HT-29 (cell line): Measurements from ENCODE around the gene ARL4C.

DNA sequence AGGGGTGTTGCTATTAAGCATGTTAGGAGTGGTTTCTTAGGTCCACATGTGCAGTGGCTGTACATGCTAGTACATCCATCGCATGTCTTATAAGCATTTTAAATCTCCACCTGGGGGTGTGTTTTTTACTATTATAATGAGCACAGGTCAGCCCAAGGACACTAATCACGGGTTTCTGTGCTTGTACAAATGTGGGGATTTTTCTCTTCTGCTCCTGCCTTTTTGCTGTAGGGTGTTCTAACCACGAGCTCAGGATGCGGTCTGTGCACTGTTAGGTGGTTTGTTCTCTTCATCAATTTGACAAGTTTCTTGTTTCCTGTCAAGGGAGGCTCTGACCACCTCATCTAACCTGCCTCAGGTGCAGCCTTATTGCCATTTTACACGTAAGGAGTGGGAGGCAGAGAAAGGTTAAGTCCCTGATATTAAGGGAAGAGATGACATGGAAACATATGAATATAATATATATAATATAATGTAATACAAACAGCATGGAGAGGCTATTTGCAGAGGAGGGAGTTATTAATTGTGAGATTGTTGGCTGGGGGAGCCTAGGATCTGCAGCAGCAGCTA lies 60.0 kb upstream of the SPP2 start:
- RAMPAGE, long total RNA = no peak

GRCh38 chr2:234334116-234334706 lies 162.7 kb downstream of the ARL4C start:
- RAMPAGE, long total RNA = no peak

GRCh38 chr2:234348034-234348541 lies 148.8 kb downstream of the ARL4C start:
- RAMPAGE, long total RNA = no peak

DNA sequence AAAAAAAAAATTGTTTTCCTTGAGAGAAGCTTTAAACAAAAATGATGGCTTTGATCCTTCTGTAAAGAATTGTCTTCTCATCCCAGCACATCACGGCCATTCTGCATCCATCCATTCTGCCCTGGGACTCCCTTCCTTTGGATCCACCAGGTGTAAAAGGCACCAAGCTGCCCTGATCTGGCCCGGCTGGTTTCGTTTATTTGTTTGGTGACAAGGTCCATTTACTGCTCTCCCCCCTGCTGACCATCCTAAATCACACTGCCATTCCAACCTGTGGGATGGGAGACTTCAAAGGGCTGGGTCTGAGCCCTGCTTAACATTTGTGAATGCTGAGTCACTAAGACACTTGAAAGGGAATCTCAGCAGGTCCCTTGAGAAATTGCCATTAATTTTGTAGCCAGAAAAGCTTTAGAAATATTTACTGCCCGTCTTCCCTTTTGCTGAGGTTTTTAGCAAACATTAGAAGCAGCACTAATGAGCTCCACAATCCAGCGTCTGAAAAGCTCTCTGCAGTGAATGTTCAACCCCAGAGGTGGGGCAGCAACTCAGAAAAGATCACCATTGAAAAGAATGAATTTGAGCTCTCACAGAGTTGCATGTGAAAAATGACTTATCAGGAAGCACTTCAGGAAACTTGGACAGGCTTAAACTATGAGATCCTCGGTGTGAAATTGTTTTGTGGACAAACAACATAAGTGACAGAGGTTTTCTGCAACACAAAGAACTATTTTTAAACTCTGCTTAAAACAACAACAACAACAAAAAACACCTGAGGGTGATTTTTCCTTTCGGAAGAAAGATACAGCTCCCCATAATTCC lies 133.8 kb downstream of the ARL4C start:
- RAMPAGE, long total RNA = no peak

DNA sequence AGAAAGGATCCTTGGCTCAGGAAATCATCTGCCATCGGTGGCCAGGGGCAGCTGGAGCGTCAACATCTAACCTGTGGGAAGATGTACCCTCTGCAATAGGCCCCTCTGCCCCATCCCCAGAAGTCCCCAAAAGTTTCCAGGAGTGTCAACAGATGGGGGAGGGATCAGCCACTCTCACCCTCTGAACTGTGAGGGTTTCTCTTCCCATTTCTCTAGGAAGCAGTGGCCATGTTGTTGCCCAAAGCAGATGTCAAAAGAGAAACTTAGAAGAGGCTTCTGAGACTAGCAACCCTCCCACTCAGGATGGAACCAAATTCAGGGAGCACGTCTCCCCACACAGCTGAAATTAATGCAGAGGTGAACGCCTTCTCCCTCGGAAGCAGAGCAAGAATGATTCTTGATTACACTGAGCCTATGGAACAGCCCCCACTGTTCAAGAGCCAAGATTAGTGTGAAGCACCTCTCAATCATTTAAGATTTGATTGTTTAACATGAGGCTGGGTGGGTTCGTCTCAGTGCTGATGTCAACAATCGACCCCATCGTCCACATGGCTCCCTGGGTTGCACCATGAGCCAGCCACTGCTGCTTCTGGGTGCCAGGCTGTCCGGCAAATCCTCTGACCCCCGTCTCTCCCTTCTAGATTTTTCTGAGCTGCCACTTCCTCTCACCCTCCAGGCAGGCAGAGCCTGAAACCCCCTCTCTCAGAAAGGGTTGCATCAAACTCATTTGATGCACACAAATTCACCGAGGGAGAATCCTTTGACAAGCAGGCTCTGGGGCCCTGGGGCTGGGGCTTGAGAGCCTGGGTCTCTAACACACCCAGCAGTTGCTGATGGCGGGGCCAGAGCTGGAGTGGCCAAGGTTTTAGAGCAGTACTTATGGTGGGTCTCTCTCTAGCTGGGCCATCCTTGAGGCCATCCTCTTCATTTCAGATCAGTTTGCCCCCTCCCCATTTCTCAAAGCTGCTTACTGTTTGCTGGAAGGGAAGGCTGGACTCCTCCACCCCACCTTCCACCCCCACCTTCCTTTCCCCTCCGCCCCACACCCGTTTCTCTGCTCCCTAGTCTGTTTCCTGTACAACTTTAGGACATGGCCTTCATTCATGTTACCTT lies 69.9 kb downstream of the ARL4C start:
- RAMPAGE, long total RNA = no peak

GRCh38 chr2:234496899-234497809 lies at the start of gene ARL4C:
Gene ARL4C (minus strand): TSS chr2:234497081.
- RAMPAGE, long total RNA = no peak

DNA sequence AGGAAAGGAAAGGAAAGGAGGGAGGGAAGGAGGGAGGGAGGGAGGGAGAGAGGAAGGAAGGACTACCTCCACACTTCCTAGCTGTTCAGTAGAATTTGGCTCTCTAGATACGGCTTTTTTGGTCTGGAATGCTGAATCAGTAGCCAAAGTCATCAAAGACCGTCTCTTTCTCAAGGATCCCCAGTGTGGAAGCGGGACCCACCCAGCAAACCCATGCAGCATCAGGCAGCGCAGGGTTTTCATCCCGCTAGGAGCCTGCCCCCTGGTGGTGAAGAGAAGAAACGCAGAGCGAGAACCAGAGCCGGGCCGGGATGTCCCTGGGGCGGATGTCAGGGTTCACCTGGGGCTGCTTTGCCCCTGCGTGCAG lies 48.0 kb upstream of the ARL4C start:
- RAMPAGE, long total RNA = no peak

DNA sequence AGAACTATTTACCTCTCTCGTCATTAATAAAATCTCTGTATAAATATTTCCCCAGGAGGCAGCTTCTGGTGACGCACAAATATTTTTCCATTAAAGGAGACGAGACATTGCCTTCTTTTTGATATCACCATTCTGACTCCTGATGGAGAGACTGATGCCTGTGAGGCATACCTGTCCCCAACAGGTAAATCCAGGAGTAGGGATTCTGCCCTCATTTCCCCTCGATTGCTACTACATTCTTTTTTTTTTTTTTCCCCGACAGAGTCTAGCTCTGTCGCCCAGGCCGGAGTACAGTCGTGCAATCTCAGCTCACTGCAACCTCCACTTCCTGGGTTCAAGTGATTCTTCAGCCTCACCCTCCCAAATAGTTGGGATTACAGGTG lies 137.1 kb upstream of the ARL4C start:
- RAMPAGE, long total RNA = no peak

DNA sequence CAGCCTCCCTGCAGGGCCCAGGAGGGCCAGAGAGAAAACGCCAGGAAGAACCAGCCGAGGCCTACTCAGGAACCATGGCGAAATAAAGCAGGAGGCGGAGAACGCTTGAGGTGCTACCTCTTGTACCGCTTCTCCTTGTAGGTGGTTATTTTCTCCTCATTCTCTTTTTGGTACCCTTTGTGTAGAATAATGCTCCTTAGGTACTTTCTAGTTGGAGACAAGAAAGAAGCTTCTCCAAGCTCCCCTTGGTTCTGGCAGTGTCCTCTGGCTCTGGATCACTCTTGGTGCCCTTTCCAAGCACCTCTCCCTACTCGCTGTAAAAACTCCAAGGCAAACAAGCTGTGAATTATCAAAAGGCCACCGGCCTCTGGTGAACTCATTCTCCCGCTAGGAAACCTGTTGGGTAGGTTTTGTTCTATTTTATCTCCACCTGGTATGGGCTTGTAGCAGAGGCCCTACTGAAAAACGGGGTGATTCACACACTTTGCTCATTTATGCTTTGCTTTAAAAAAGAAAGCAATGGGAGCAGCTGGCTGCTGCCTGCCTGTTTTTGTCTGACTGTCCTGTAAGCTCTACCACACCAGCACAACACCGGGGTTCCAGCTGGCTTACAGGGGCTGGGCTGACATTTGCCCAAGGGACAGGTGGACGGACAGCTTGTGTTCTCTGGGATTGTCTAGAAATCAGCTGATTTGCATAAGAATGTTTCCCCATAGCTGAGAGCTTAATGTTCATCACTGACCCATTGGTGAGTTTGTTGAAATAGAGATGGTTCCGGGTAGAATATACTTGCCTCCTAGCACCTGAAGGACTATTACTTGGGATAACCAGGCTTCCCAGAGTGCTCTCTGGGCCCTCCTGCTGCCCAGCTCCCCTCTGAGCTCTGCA lies 56.8 kb downstream of the SH3BP4 start:
- RAMPAGE, long total RNA = no peak

- RAMPAGE, long total RNA = no peak
Observed at GRCh38 chr2:235063371-235063899, 111.6 kb downstream of the SH3BP4 start.

GRCh38 chr2:235449711-235450156 lies 44.1 kb upstream of the AGAP1 start:
- RAMPAGE, long total RNA = no peak

DNA sequence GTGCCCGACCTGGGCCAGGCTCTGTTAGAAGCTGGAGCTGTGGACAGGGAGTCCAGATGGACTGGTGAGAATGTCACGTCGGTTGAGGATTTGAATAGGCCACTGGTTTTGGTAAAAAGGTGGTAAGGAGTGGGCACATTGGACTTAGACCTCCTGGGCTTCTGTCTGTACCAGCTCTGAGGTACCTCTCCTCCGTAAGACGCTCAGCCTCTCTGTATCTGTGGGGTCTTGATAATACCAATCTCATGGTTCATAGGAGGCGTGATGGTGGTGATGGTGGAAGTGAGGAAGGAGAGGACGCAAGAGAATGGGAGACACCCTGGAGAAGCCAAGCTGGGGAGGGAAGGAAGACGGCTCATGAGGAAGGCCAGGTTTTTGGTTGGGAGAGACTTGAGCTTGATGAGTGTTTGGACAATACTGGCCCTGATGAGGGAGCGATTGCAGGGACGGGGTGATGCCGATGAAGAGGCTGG lies 28.4 kb downstream of the AGAP1 start:
- RAMPAGE, long total RNA = no peak

DNA sequence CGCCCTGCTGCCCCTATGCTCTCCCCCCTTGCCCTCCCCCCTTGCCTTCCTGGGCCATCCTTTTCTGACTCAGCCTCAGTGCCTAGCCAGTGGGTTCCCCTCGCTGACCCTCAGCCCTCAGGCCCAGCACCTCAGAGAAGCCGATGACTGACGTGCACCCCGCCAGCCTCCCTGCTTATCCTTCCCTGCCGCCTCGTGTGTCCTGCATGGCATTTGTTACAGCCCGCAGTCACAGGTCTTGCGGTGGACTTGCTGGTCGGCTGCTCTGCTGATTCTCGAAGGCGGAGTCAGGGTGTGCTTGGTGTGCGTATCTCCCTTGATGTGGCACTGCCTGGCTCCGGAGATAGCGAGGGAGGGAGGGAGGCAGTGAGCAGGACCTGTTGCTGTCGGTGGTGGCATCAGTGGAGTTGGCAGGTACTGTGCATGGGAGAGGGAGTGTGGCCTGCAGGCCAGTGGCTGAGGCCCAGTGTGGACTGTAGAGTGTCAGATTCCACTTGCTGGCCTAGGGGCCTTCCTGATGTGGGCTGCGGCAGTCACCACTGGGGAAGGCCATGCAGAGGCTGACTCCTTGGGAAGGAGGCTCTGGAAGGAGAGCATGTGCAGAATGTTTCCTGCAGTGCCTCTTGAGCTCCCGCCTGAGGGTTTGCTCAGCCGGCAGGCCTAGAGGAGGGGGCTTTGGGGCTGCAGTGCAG lies 198.8 kb downstream of the AGAP1 start:
- RAMPAGE, long total RNA = no peak

DNA sequence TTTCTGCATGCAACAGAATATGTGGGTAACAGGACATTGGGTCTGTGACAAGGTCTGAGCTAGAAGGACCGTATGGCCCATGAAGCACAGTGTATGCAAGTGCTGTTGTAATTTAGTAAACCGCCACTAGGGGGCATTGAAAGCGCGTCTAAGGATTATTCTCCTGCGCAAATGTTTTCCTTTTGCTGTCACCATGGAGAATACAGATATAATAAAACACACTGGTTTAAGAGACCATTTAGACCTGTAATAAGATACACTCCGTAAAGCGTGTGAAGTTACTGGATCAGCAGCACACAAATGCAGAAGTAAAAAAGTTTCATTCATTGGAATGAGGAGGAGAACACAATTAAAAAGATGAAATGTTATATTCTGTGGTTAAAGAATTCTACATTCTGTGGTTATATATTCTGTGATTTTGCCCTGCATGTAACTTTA lies 272.4 kb downstream of the AGAP1 start:
- RAMPAGE, long total RNA = no peak

GRCh38 chr2:235840009-235840923 lies 327.9 kb downstream of the GBX2 start:
- RAMPAGE, long total RNA = no peak

GRCh38 chr2:236041398-236042161 lies 126.6 kb downstream of the GBX2 start:
- RAMPAGE, long total RNA = no peak

DNA sequence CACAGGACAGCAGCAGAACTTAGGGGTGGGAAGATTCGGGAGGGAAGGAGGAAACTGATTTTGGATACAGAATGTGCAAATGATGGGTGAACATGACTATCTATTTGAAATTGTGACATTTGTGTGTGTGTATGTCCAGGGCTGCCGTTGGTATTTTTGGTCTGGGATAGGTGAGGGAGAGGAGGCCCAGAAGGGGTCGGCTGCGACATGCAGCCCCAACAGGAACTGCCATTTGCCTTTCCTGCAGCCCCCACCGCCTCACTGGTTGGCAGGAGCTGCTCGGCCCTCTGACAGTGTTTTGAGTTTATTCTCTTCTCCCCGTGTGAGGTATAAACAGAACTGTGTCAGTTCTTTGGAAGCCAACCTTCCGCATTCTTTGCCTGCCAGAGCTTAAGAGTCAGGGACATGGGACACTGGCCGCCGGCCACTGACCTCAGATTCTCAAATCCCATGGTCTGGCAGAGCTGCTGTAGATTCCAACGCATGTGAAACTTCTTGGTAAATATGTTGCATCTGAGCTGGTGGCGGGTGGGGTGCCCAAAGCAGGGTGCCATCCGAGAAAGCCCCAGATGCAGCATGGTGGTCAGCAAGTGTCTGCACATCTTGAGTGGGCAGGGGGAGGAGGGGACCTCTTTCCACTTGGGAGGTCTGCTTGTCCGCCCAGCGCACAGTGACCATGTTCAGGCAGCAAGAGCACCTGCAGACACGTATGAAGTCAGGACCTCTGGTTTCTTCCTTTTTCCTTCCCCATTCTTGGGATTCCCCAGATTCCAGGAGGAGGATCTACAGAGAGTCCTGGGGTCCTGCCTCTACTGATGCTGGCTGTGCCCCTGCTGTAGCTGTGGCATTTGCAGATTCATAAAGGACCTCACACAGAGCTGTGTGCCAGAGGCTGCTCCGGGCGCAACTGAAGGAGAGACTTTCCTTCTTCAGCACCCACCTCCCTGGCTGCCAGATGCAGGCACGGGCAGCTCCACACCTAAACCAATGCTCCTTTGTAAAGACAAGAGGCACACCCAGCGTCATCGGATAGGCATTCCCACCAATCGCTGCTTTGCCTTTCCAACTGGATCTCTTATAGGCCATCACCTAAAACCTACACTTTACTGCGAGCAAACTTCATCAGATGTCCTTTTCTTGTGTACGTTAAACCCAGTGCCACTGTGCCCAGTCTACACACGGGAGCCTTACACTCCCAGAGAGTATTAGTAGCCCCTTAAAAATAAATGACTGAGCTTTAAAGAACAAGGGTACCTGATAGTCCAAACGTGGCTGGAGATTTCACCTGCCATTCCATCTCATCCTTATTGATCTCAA lies 23.7 kb downstream of the ASB18 start:
- RAMPAGE, long total RNA = no peak

- RAMPAGE, long total RNA = no peak
Observed at GRCh38 chr2:236241343-236242104, 22.7 kb downstream of the ASB18 start.

DNA sequence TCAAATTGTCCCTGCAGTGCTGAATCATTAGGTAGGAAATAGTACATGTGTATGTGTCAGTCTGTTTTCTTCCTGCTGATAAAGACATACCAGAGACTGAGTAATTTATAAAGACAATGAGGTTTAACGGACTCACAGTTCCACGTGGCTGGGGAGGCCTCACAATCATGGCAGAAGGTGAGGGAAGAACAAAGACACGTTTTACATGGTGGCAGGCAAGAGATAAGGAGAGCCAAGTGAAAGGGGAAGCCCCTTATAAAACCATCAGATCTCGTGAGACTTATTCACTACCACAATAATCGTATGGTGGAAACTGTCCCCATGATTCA lies 2.6 kb downstream of the ASB18 start:
- RAMPAGE, long total RNA = no peak

DNA sequence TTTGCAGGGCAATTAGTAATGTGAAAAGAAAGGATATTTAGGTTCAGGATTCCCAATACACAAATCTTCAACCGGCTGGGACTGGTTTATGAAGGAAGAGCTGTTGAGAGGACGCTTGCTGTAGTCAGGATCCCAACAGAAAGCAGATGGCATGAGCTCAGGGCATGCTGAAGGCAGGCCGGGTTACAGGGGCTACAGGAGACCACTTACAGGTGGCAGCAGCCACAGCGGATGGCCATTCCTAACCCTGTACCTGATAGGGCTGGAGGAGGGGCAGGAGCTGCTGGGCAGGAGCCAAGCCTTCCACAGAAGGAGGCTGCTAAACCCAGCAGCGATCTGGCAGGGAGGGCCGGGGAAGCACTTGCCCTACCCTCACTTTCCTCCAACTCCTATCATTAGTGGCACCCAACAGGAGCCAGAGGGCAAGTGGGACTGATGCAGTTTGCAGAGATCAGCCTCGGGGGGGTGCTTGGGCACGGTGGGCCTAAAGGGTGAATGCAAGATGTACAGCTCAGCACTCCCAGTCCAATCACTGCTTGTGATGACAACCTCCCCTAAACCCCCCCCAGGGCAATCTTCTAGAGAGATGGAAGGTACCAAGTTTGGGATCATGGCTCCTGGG lies 2.0 kb downstream of the ASB18 start:
- RAMPAGE, long total RNA = no peak